A673 (cell line): ENCODE data around the genes GPR63, PNISR and SIM1.

DNA sequence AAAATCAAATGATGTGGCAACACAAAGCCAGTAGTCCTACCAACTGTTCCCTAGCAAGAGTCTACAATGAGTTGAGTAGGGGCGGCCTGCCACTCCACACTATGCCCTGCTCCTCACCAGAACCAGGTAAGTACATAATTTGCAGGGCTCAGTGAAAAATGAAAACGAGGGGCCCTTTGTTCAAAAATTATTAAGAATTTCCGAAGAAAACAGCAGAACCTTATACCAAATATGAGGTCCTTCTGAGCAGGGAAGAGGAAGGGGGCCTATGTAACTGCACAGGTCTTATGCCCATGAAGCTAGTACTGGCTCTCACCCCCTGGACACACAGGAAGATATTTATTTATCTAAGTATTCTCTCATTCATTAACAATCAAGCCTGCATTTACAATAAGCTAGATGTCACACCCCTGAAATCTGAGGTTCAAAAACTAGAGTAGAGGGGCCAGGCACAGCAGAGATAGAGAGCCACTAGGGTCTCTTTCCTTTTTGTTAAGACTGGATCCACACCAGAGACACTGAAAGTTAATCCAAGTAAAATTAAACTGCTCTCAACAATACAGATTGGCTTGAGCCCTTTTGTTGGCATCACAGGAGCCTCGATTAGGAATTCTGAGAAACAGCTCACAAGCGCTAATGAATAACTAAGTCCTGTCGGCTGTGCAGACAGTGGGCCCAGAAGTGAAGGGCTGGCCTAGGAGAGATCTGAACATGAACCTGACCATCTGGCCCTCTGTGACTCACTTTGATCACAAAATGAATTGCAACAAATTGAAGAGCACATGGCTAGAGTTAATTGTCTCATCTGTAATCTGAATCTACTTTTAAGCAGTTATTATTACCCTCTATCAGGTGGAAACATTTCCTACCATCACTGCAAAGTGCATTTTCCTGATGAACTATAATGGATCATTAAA, 3.5 kb downstream of the BACH2 start:
- PRO-cap: no peak

GRCh38 chr6:90295828-90296614, 622 bp downstream of the BACH2 start:
- PRO-cap: no peak

DNA sequence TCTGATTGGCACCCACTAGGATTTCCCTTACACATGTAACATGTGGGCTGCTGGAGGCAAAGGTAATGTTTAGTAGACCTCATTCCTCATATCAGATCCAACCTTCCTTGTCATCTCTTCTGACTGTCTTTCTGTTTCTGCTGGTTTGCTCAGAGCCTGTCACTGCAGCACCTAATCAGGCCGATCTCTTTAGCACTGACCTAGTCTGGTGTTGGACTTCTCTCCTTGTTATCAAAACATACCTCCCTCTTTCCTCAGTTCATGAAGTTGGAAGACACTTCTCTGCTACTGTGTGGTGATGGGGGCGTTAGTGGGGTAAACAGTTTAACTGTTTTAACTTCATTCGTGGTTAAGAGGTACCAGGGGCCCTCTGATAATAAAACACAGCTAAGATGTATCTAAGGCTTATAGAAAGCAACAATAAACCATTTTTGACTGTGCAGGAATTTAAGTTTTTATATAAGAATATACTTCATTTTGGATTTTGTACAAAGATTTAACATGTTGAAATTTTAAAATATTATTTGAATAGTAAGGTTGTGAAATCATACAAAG, 54.6 kb upstream of the BACH2 start:
- PRO-cap: no peak

DNA sequence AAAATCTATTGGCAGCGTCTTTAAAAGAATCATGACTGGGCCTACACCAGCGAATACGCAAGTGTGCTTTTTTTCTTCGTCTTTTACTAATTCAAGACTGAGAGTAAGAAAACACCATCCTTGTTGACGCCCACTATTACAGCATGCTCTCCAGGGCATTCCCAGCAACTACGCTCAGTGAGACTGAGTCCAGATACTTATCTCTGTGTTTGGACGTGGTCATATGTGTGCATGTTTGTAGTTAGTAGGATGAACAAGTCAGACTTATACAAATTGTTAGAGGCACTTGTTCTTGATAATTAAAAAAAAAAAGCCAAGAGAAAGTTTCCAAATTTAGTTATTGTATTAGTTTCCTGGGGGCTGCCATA, 72.6 kb upstream of the BACH2 start:
- PRO-cap: no peak

GRCh38 chr6:90940811-90941230, 353.9 kb upstream of the MAP3K7 start:
- PRO-cap: no peak

GRCh38 chr6:92723514-92724129, 695.7 kb downstream of the EPHA7 start:
- PRO-cap: no peak

DNA sequence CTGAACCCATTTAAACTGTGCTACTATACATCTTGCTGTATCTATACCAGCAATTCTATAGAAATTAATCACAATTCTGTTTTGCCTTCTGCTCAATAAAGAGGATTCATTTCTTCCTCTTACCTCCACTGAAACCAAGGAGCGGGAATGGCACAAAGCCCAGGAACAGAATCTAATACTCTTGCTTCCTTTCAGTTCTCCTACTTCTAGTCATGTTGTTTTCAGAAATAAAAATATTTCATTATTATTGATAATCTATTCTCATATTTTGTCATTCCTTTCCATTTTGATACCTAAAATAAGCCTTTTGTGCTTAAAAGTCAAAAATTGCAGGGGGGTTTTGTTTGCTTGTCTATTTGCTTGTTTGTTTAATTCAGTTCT, 575.6 kb upstream of the EPHA7 start:
- PRO-cap: no peak

- PRO-cap: no peak
These were observed 14.6 kb downstream of the FHL5 start for GRCh38 chr6:96577589-96577807.

DNA sequence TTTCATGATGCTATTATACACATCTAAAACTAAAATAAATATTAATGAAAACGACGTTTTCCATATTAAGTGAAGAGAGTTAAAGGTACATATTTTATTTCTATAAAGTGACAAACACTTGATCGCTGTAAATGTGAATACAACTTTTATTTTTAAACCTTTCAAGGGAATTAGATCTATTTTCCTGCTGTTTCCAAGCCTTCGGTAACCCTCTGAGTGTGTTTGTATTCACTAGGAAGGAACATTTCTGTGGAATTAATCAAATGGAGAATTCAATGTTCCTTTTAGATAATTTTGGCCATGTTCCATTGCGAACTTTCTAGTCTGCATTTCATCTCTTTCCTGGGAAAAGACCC, 38.7 kb downstream of the FHL5 start:
- PRO-cap: no peak

DNA sequence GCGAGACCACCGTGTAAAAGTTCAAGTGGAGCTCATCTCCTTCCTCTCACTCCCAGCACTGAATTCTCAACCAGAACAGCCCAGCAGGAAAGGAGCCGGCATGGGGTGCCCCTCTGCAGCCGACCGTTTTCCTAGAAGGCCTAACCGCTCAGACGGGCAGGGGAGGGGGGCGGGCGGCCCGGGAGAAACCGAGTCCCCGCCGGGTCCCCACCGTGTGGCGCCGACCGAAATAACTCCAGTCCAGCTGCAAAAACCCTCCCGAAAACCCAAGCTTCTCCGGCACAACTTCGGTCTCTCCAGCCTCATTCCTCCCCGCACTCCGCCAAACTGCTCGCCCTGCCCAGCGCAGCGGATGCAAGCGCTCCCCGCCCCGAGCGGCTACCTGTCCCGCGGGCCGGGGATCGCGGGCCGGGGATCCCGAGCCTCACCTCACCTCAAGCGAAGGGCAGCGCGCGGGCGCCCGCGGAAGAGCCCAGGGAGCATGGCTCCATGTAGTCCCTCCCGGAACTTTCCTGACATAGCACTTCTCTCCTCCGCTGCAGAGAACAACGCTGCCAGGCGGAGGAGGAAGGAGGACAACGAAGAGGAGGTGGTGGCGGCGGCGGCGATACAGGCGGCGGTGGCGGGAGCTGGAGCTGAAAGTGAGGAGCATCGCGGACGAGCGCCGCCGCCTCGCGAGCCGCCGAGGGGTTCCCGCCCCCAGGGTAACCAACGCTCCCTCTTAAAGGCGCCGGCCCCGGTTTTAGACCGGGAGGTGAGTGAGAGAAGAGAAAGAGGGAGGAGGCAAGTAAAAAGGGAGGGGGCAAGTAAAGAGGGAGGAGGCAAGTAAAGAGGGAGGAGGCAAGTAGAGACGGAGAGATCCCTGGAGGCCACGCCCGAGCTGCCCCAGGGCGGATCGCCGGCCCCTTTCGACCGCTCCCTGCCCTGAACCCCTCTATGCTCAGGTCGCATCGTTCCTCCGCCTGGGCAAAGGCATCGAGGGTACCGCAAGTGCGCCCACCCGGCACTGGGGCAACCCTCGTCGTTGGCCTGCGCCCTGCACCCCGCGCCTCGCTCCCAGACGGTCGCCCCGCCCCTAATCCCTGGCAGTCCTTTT, at the start of gene GPR63:
GPR63 (minus strand) TSS at position 643 of the 1,096 bp plus-strand sequence.
- PRO-cap: bidirectional peak, plus-strand start at position 151 of the sequence, minus-strand start at position 138 of the sequence; bidirectional peak, plus-strand start at position 578 of the sequence, minus-strand start at position 695 of the sequence

DNA sequence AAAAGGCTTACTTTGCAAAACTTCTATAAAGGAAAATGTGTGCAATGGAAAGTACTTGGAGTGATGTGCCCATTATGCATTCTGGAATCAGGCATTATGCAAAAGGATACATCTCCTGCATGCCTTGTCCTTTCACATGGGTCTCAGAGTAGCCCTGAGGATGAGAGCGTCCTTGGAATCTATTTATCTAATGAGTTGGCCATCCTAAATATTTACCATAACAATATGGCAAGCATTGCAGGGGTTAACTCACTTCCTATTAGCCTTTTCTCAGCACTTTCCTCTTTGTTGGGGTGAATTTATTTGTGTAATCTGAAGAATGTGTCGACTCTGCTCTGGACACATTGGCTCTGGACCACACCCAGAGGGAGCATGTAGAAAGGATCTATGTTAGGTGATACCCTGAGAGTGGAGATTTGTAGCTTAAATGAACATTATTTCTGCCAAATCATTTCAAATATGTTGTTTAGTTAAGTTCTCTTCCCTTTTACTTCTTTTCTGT, 756.9 kb upstream of the MMS22L start:
- PRO-cap: no peak

DNA sequence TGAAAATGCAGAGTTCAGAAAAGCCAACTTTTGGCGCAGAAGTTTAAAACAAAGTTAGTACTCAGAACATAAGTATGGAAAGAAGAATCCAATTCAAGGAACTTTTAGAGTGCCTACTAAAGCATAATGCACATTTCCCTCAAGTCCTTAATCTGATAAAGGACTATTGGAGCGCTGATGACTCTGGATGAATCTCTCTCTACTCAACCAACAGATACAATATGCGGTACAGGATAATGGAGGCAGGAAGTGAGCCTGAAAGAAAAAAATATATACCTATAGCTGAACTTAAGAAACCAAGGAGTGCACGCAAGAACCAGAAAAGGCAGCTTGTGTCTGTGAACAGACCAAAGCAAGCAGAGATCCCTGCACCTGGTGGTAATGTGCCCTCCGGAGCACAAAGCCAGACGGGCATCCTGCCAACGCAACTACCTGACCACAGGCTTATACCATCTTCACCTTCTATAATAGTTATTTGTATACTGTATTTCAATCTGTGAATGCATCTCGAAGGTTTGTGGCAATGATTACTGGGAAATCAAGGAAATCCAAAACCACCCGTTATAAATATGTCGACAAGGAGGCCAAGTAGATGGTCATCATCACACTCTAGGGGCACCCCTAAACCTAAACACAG, 961 bp downstream of the FBXL4 start:
- PRO-cap: no peak

GRCh38 chr6:99400782-99401754, 7.1 kb upstream of the COQ3 start:
- PRO-cap: no peak

DNA sequence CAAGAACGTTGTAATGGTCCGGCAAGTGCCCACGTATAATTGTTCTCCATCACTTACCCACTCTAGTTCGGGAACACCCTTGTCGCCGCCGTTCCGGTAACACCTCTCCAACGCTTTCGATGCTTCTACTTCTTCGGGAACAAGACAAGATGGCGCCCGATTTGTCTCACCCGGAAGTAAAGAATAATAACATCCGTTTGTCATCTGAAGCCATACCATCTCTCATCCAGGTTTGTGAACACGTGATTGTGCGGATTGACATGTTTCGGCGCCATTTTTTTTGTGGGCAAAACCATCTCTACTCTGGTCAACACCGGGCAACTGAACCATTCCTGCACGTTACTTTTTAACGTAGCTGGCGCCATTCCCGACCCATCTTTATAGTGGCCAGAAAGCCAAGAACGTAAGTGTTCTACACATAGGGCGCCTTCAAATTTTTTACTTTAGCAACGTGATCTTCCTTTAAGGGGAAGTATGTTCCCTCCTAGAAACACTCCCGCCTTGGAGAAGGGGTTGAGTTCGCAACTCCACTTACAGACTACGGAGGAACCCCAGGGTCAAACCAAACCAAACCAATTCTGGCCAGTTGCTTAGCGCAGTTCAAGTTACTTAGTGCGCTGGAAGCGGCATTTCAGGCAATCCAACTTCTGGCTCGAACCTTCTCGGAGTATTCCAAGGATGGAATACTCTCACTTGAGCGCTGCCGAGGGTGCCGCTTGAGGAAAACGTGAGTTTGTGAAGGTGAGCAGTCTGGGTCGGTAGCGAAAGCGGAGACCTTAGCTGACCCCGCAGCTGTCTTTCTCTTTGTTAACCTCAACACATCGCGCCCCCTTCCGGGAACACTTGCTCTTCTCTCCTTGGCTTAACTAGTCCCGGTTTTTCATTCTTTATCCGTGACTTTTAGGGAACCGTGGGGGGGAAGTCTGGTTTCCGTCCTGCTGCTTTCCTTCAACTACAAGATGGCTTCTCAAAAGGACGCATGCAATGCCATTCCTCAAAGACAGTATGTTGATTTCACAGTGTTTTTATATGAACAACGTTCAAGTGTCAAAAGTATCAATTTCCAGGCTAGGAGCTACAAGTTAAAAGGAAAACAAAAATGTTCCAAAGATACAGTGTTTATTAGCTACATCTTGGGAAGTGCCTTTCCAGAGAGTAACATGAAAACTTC, at the start of gene PNISR:
PNISR (minus strand) TSS at position 151 of the 1,171 bp plus-strand sequence.
- PRO-cap: bidirectional peak, plus-strand start at position 381 of the sequence, minus-strand start at position 121 of the sequence; bidirectional peak, plus-strand start at position 731 of the sequence, minus-strand start at position 729 of the sequence; bidirectional peak, plus-strand start at position 951 of the sequence, minus-strand start at position 961 of the sequence

- PRO-cap: bidirectional peak, plus-strand start at chr6:99521431, minus-strand start at chr6:99521392; bidirectional peak, plus-strand start at chr6:99521530, minus-strand start at chr6:99521489; bidirectional peak, plus-strand start at chr6:99521687, minus-strand start at chr6:99521729; bidirectional peak, plus-strand start at chr6:99521980, minus-strand start at chr6:99521948
These were observed 655 bp downstream of the TSTD3 start for GRCh38 chr6:99521158-99522249.

DNA sequence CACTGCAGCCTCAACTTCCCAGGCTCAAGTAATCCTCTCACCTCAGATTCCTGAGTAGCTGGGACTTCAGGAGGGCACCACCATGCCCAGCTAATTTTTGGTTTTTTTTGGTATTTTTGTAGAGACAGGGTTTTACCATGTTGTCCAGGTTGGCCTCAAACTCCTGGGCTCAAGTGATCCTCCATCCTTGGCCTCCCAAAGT, 11.1 kb downstream of the MCHR2 start:
- PRO-cap: no peak

DNA sequence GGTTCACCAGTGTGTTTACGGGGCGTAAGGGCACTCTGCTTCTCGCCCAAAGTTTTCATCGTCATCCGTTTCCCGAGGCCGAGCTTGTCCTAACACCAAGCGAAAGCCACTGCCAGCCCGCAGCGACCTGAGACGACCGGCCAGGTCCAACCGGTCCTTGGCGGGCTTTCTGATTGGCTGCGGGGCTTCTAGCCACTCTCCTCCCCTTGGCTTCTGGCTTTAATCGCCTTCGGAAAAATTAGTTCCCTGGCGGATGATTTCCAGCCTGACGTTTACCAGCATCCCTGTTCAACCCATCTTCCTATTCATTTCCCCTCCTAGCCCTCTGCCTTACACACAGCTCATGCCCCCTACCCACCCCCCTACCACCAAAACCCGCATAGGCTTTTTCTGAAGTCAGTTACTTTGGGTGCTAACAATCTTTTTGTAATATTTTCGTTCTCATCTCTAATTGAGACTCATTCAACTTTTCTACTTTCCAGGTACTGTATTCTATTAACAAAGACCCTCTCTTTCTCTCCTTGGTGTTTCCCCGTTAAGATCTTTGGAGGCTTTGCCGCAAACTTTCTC, 10.5 kb downstream of the SIM1 start:
- PRO-cap: no peak

DNA sequence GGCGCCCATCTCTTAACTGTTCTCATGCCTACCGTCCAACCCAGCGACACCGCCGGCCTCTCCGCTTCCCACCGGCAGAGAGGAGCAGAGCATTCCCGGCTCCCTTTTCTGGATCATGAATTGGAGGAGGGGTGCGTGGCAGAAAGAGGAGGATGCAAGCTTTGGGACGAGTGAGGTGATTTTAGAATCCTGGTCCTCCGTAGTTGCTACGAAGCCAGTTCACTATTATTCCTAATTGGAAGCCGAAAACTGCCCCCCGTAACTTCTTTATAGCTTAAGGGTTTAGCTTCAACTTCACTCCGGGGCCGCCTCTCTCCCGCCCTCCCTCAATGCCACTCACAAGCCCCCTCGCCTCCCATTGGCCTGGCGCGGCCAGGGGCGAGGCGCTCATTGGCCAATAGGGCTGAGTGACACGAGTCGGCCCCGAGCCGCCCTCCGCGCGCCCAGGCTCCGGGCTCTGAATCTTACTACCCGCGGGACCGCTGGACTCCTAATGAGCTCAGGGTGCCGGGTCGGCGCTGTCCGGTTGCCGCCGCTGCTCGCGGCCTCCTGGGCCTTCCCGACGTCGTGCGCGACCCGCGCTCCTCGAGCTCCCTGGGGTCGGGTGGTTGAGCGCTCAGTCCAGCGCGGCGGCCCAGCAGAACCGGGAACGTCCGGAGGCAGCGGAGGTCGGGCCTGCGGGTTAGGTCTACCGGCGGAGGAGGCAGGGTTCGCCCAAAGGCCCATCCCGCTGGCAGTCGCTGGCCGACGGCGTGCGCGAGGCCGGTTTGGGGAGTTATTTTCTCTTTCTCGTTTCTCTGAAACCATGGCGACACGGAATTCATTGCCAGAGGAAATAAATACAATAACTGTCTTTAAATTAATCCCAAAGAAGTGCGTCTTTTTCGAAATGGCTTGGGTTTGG, at the start of gene SIM1:
SIM1 (minus strand) TSS at position 276 of the 904 bp plus-strand sequence.
- PRO-cap: bidirectional peak, plus-strand start at position 493 of the sequence, minus-strand start at position 315 of the sequence

DNA sequence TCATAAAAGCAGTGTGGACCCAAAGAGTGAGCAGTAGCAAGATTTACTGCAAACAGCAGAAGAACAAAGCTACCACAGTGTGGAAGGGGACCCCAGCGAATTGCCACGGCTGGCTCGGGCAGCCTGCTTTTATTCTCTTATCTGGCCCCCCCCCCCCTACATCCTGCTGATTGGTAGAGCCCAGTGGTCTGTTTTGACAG, 1566.0 kb downstream of the HACE1 start:
- PRO-cap: no peak

GRCh38 chr6:104450414-104450708, 409.4 kb downstream of the HACE1 start:
- PRO-cap: no peak